Metastatic Breast Carcinoma in the Ovary (tissue), 3 donors: ENCODE measurements around a stretch of chr5.

- PRO-cap, 3 experiments = peak in 1 of 3 experiments; most common plus-strand start chr5:138752442 (in 1)
Measured at GRCh38 chr5:138752336-138752672, 921 bp upstream of the CTNNA1 start.

DNA sequence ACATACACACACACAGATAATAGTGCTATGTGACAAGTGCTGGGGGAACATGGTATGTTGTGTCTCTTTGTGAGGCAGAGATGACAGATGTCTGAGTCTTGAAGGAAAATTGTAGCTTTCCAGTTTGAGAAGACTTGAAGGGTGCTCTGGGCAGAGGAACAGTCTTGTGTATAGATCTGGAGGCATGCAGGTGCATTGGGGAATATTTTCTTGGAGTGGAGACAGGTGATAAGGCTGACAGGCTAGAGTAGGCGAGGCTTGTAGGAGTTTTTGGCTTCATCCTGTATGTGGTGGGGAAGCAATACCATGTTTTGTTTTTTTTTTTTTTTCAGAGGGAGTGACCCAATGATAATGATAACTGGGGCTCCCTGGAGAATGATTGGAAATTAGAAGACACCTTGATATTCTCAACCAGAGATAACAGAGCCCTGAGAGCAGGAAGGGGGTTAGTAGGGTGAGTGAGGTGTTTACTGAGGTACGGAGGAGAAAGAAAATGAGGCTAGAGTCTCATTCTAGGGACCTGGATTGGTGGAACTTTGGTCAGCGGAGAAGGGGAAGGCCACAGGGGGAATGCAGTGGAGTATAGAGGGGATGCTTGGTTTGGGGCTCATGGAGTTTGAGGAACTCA, 13.0 kb downstream of the CTNNA1 start:
- PRO-cap, 3 experiments = no peak in any of the 3 experiments

GRCh38 chr5:138935928-138937025, 61.1 kb upstream of the LRRTM2 start:
- PRO-cap, 3 experiments = no peak in any of the 3 experiments

GRCh38 chr5:138961647-138962676, 86.8 kb upstream of the LRRTM2 start:
- PRO-cap, 3 experiments = no peak in any of the 3 experiments

- PRO-cap, 3 experiments = no peak in any of the 3 experiments
Measured at GRCh38 chr5:139131935-139132559, 66.1 kb downstream of the SIL1 start.

GRCh38 chr5:139282491-139282920, 11.0 kb upstream of the MATR3 start:
- PRO-cap, 3 experiments = no peak in any of the 3 experiments

DNA sequence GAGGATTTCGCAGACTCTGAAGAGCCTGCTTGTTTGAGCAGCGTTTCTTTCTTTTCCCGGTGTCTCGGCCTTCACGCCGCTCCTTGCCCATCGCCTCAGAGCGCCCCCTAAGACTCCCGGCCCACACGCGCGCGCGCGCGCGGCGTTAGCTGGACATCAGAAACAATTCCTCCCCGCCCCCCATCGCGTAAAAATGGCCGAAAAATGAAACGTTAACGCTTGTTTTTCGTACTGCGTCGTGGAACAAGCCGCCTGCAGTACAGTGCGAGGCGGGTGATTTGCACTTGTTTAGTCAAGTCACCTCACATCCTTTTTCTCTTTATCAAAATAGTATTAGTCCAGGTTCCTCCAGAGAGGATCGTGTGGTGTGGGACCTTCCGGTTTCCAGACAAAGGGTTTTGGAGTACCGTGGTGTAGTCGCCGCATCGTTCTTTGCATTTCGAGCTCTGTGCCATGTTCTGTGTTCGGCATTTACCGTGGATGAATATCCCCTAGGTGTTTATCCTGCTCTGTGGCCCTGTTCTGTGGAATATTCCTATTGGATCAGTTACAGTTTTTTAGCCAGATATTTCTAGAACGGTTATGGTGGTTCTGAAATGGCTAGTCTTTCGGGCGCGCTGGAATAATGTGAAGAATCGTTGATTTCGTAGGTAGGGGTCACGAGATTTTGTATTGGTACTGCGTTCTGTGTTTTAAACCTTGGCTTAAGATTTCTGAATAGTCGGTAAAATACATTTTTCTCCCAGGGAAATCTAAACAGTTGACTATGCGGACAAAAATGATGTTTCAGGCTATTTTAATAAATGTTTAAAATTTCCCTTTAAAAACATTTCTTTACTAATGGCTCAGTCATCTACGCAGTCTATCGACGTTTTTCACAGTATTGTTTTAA, 1.1 kb downstream of the MATR3 start:
- PRO-cap, 3 experiments = peak in 3 of 3 experiments; most common plus-strand start position 387 of the sequence (in 3); most common minus-strand start position 164 of the sequence (in 3)

DNA sequence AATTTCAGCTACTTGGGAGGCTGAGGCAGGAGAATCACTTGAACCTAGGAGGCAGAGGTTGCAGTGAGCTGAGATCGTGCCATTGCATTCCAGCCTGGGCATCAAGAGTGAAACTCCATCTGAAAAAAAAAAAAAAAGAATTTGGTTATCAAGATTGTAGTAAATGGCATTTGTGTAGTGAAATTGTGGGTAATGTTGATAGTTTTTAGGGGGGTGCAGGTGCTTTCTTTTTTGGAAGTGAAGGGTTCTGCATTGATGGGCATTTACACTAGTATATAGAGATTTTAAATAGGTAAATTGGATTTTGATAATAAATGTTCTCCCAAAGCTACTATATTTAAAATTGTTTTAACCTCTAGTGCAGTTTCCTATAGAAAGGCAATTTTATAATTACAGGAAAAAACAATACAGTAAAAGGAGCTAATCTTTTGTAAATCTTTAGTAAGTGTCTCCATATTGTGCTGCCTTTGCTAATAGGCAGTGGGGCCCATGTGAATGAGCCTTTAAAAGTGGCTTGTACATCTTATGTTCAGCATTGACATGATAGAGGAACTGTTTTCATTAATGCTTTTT, 10.9 kb downstream of the MATR3 start:
- PRO-cap, 3 experiments = no peak in any of the 3 experiments

DNA sequence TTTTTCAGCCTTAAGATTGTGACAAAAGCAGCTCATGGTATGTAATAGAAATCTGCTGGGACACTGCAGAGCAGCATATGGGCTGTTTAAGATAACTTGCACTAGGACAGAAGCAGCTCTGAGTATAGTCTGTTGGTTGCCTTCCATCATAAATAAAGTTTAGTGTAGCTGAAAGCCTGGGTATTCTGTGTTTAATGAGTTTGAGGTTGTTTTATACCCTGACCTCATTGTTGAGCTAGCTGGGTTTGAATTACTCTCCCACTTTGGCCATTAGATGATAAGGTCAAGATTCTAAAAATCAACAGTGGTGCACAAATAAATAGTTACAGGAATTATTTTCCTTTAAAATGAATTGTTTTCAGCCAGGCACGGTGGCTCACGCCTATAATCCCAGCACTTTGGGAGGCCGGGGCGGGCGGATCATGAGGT, 9.3 kb upstream of the PAIP2 start:
- PRO-cap, 3 experiments = no peak in any of the 3 experiments

DNA sequence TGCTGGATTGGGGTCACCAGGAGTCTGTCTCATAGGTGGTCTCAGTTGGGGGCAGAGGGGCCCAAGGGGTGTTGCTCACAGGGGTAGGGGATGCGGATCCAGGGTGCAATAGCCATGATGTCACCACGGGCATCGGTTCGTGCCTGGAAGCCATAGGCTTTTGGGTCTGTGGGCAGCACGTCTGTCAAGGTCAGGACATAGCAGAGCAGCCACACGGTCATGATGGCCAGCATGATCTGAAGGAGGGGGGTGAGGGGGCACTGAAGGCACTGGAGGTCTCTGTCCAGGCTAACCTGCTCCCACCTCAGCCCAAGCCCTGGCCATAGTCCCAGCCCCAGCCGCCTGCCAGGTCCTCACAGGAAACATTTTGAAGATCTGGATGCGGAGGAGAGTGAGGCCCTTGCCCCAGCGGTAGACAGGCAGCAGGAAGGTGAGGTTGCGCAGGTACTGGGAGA, 3.5 kb downstream of the SLC23A1 start:
- PRO-cap, 3 experiments = no peak in any of the 3 experiments

- PRO-cap, 3 experiments = no peak in any of the 3 experiments
Measured at GRCh38 chr5:139393950-139394560, 849 bp downstream of the PROB1 start.

- PRO-cap, 3 experiments = no peak in any of the 3 experiments
Measured at GRCh38 chr5:139448383-139448985, 9.2 kb upstream of the DNAJC18 start.

GRCh38 chr5:139511753-139511973, 29.1 kb upstream of the STING1 start:
- PRO-cap, 3 experiments = no peak in any of the 3 experiments

GRCh38 chr5:139543253-139543991, 17.7 kb upstream of the UBE2D2 start:
- PRO-cap, 3 experiments = no peak in any of the 3 experiments

GRCh38 chr5:139564925-139565209, 3.7 kb downstream of the UBE2D2 start:
- PRO-cap, 3 experiments = no peak in any of the 3 experiments

DNA sequence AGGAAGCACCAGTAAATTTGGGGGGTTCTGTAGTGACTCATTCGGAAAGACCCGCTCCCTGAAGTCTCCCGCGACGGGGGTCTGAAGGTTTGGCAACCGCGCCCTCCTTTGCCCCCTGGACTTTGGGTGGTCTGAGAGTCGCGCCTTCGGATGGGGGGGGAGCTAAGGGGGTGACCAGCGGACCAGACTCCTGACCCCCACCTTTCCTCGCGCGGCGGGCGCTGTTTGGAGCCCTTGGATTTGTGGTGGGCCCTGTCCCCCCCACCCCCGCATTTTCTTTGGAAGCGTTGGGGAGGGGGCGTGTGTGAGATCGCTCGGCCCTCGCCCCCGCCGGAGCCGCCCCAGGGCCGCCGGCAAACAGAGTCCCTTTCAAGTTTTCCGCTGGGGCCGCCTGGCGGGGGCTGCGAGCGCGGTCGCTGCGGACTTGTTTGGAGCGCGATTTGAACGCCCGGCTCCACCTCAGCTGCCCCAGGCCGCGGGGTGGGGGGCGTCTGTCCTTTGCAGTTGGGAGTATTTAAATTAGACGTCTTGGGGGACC, 2.1 kb downstream of the CXXC5 start:
- PRO-cap, 3 experiments = no peak in any of the 3 experiments

DNA sequence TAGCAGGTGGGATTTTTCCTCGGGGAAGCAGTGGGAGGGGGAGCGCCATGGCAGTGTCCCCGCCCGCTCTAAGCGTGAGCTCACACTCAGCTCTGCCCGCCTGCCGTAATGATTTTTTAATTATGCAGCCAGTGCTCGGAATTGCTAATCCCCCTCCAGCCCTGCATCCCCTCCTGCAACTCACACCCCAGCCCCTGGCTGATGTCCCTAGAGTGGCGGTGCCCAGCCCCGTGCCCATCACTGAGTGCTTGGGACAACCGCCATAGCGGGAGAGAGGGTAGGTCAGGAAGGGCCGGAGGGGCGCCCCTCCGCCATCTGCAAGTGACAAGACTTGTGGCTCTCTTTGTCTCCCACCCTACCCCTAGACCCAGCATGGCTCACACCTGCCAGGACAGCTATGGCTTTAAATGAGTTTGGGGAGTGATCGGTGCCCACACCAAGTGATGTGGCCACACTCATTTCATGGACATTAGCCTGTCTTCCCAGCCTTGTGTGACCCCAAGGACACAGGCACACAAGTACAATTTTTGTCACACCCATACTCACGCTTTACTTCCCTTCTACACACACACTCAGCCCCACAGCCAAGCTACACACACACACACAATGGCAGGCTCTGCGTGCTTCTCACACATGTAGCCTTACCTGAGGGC, 21.1 kb downstream of the CXXC5 start:
- PRO-cap, 3 experiments = no peak in any of the 3 experiments

- PRO-cap, 3 experiments = no peak in any of the 3 experiments
Measured at GRCh38 chr5:139669809-139670433, 21.8 kb downstream of the CXXC5 start.

GRCh38 chr5:139684456-139685586, 36.7 kb downstream of the CXXC5 start:
- PRO-cap, 3 experiments = no peak in any of the 3 experiments

DNA sequence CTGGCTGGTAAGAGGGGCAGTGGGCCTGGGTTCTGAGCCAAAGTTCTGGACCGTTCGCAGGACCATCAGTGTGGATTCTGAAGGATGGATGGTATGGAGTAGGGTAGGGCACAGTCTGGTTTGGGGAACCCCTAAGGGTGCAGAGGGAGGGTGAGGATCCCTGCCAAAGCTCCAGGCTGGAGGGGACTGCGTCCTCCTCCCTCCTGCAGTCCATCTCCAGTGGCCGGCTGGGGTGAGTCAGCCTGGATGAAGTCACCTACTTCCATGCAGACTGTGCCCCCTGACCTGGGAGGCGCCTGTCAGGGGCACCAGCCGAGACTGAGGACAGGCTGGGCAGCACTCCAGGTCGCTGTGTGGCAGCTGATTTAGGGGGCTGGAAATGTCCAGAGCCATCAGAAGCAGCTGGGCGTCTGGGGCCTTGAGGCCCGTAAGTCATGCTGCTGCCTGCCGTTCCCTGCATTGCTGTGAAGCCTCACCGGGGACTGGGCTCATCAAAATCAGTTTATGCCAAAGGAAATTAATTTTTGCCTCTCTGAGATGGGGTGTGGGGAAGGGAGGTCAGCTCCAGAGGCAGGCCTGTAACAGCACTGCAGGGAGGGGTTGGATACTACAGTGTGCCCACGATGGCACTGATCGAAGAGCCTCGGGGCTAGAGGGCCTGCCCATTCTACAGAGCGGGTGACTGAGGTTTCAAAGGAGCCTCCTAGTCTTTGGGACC, 70.5 kb upstream of the PSD2 start:
- PRO-cap, 3 experiments = no peak in any of the 3 experiments